Cardiac atrium fibroblast (primary cell): ENCODE results near the genes FCRL5 and CD1E.

- RAMPAGE, long total RNA: no peak
Observed at GRCh38 chr1:156744866-156745585, 4.1 kb upstream of the MRPL24 start.

GRCh38 chr1:156789018-156789590, 21.8 kb downstream of the PRCC start:
- RAMPAGE, long total RNA: no peak

- RAMPAGE, long total RNA: no peak
Observed at GRCh38 chr1:156801592-156802388, 14.9 kb downstream of the SH2D2A start.

DNA sequence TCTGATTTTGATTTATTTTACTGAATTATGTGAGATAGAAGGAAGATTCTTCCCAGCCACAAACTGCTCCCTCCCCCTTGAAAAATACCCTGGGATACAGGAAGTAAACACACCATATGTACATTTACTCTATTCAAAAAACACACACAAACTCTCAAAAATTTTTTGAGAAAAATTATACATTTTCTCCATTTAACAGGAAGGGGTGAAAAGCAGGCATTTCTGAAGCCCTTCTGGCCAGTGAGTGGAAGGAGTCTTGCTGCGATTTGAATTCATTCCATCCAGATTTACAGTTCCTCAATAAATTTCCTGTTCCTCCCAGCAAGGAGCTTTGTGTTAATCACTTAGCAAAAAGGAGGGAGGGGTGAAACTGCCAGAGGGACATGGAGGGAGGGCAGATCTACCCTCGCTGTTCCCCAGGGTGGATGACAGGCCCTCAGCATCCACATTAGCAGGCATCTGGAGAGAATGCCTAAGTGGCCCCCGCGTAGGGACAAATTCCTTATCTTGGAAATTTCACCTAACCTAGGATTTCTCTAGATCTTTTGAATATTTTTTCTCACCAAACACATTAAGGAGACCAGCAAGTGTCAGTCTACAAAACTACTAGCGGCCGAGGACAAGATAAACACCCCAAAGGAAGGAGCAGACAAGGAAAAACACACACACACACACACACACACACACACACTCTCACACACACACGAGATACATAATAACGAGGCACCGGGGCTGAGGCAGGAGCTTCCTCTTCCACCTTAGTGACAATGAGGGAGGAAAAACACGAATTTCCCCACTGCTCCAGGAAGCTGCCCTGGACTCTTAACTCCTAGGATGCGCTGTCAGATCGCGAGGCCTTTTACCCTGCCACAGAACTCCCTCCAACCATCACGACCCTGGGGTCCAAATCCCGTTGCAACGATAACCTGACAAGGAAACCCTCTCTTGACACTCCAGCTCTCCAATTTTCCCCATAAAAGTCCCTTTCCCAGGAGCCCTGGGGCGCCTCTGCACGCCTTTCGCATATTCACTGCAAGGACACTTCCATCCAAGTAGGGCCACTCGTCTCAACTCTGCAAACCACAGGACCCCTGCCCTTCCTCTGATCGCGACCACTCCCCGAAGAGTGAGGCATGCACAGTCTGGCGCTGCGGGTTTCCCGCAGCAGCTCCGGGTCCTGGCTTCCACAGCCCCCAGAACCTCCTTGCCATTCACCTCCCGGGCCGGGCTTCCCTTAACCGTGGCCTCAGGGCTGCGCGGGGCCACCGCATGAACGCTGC, 904 bp downstream of the ETV3 start:
- RAMPAGE, long total RNA: no peak

DNA sequence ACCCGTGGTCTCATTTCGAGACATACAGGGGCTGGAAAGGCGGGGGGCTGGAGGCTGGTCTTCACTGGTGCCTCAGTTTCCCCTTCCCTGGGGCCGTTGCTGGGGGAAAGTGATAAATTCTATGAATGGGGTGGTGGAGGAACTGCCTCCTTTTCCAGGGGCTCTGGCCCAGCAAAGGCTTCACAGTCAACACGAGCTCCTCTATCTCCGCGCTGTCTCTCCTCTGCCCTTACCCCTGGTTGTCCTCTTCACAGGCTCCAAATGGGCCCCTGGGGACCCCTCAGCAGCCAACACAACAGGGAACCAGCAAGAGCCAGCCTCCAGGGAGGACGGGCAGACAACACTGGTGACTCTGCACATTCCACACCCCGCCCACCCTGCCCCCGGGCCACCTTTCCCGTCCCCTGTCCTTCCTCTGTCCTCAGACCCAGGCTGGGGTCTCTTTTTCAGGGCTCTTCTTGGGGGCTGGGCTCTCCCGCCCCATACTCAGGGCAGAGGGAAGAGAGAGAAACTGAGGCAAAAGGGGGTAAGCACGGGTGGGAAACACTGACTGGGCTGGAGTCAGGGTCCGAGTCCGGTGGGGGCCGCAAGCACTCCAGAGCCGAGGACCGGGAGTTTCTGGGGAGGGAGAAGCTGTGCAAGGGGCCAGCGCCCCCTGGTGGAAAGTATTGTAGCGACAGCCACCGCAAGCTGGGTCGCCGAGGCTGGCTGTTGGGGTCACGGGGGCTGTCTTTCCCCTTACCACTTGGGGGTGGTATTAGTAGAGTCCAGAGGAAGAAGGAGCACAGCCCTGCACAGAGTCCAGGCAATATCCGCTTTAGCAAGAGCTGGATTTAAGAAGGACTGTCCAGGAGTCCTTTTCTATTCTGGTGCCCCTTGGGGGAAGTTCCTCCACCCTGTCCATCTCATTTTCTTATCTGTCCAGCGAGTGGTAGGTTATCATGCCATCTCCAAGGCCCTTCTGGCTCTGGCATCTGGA, 17.6 kb upstream of the ETV3 start:
- RAMPAGE, long total RNA: no peak

- RAMPAGE, long total RNA: no peak
Observed at GRCh38 chr1:157163498-157164171, 25.4 kb upstream of the ETV3 start.

DNA sequence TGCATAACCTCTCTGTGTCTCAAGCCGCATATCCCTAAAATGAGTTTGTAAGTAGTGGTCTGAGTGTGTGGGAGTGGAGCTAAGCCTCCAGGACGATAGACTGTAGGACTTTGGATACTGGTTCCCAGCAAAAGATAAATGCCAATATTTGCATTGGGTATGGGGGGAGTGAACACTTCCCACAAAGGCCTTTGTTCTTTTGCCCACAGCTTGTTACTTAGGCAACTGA, 102.3 kb upstream of the ETV3 start:
- RAMPAGE, long total RNA: no peak

- RAMPAGE, long total RNA: no peak
Observed at GRCh38 chr1:157552263-157552760, at the start of gene FCRL5. FCRL5 (minus strand) TSS chr1:157552515.

DNA sequence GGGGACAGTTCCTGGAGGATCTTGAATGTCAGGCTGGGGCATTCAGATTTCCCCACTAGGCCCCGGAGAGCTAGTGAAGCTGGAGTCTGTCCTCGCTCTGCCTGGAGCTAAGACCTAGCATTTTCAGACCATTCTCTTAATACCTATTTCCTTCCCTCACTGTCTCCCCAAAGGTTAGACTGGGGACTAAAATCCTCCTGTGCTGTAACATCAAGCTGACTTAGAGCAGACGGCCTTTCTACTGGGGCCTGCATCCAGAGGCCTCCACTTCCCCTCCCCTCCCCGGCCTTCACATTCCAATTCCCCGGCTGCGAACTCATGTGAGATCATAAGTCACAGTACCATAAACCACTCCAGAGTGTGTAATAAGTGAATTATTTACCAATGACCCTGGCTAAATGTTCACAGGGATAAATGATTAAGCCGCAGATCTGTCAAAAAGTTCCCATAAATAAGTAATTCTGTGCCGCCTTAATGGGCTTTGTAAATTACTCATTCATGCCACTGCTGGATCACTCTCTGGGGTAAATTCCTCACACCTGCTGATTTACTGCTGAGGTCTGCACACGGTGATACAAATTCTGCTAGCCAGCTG, 27.5 kb upstream of the KIRREL1 start:
- RAMPAGE, long total RNA: no peak

- RAMPAGE, long total RNA: no peak
Observed at GRCh38 chr1:158002478-158003600, 9.4 kb downstream of the KIRREL1 start.

DNA sequence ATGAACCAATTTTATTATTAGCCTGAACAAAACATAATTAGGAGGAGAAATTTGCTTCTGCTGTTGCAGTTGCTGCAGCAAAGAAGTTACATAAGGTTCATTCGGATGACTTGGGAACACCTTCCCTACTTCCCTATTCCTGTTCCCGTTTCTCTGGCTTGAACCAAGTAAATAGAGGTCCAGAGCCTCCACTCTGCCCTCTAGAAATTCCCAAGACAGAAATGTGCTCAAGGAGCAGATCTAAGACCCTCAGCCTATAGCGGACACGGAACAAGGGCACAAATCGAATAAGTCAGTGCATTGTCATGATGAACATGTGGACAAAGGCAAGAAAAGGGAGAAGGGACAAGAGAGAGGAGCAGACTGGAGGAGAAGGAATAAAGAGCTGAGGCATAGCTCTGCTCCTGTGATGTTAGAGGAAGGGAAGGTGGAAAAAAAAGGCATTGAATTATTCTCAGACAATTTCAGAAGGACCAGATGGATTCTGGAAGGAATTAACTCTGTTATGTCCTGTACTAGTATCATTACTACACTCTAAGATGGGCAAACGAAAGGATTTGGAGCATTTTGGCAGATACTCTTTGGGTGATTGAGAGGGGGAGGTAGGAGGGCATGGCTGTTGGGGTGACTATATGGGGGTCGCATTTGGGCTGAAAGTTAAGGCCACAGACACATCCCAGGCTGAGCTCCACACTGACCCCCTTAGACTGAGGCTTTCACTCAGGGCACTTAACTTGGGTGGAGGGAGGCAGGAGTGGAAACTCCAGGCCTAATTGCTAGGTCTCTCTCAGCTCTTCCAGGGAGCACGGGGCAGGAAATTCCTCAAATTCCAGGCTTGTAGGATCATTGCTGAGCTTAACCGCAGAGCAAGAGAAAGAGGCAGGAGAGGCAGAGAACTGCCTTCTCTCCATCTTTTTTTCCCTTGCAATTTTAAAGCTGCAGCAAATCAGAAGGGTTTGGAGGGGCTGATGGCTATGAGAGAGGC, 25.7 kb downstream of the KIRREL1 start:
- RAMPAGE, long total RNA: no peak

- RAMPAGE, long total RNA: no peak
Observed at GRCh38 chr1:158182774-158183355, 2.2 kb downstream of the CD1D start.

DNA sequence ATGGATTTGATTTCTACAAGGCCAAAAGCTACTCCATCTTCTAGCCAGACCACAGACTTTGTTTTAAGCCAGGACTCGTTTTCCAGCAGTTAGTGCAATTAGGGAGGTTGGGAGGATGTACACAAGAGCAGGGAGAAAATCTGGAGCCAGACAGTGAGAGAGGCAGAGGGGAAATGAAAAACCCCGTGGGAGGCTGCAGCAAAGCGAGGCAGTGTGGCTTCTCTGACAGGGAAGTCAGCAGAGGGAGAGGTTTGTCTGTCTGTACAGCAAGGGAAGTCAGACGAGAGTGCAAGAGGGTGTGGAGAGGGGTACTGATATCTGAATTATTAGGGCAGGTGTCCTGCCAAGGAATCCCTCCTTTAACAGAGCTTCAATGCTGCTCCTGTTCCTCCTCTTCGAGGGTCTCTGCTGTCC, at the start of gene CD1E:
Gene CD1E, plus strand, starts transcription at position 279 of the 414 bp plus-strand sequence.
- RAMPAGE, long total RNA: no peak

- RAMPAGE, long total RNA: no peak
Observed at GRCh38 chr1:158932180-158932634, 855 bp downstream of the PYHIN1 start.

DNA sequence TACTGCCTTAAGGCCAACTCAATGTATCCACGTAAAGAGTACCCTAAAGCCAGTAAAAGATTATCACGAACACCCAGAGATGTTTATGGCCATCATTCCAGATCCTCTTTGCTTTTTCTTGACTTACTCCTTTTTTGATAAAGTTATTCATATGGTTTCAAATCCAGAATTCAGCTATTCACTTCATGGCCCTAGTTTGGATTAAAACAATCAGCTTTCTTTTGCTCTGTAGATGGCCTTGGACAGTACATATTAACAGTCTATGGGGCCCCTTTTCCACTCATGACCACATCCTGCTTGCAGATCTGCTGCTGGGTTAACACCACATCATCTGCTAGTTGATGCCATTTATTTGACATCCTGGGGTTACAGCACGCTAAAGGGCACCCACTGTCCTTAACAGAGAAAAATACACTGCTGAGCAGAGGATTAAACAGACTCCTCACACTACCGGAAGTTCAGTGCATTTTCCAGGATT, 1.0 kb upstream of the IFI16 start:
- RAMPAGE, long total RNA: no peak

- RAMPAGE, long total RNA: no peak
Observed at GRCh38 chr1:159058403-159059223, 18.0 kb downstream of the AIM2 start.

DNA sequence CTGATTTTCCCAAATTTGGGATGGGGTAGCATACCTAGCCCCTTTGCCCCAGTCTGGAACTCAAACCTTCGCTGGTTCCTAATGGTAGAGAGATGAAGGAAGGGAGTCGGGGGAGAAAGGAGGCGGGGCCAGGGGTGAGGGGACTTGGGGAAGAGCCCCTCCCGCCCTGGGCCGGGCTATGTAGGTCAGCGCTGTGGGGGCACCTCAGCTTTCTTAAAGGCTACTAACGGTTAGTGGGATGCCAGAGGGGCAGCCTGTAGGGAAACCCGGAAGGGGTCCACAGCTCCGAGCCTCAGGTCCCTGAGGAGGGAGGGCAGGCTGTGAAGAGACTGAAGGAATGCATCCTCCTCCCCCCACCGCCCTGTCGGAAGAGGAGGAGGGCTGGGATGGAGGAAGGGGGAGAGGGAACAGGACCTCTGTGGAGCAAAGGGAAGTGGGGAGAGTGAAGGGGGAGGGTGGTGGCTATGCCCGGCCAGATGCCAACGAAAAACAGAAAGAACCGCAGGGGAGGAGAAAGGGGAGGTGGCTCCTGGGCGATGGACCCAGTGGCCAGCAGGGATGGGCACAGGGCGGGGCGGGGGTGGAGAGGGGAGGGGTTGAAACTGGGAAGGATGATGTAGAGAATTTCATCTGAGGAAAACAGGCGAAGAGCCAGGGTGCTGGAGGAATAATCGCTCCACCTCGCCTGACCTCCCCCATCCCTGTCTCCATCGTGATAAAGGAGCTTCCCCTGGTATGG, 1.4 kb downstream of the CADM3 start:
- RAMPAGE, long total RNA: no peak

DNA sequence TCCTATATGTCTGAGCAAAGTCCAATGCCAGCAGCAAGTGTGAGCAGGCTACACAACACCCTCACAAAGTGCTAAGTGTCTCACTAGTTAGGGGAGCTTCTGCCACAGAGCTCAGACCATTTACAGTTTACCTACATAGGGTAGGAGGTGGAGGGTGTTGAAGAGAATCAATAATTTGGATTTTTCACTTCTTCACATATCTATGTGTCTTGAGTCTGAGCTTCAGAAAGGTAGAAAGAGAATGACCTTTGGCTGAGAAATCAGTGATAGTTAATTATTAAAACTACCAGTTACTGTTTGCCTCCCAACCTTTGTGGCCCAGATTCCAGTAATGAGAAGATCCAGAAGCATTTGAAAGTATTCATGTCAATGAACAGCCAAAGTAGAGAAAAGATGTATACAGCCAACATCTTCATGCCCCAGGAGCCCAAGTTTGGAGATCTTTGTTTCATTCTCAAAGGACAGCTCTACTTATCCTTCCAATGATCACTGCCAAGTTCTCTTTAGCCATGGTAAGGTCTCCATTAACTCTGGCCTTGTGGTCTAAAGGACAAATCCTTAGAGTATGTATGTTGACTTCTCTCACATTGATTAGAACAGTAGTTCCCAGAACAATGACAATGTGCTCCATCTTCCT, 26.1 kb downstream of the OR10J5 start:
- RAMPAGE, long total RNA: no peak

GRCh38 chr1:159587992-159588794, 567 bp downstream of the APCS start:
- RAMPAGE, long total RNA: no peak

DNA sequence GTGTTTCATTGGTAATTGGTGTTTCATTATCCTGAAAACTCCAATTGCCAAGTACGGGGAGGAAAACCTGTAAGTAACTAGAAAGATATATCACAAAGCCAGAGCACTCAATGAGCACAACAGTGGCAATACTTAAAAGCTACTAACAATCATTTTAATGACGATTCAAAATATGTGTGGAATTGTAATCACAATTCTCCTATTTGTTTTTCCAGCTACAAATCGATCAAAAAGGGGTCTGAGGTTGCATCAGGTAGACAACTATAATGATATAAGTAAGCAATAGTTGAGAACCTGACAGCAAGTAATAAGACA, 1.3 kb downstream of the APCS start:
- RAMPAGE, long total RNA: no peak